GM06990 (cell line): Measurements from ENCODE around the gene TEX33.

DNA sequence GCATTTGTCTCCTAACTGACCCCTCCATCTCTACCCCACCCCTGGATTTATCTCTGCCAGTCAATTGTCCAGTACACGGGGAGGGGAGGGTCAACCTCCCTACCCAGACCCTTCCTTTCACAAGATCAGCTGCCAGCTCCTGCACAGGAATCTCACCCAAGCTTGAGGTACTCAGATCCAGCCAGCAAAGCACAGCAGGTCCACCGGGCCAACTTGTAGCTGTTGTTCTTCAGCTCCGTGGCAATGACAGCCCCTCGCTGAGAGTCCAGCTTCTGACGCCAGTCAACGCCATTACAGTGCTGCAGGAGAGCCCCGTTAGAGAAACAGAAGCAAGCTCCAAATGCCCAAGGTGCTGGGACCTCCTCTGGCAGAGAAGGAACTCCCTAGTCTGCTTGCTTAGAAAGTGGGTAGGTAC is 5.5 kb upstream of the FOXRED2 start:
- RRBS: no CpG with 5 or more reads among the region's 7 CpGs

GRCh38 chr22:36569862-36570372 is 41.0 kb upstream of the EIF3D start:
- RRBS: no CpG with 5 or more reads among the region's 14 CpGs

DNA sequence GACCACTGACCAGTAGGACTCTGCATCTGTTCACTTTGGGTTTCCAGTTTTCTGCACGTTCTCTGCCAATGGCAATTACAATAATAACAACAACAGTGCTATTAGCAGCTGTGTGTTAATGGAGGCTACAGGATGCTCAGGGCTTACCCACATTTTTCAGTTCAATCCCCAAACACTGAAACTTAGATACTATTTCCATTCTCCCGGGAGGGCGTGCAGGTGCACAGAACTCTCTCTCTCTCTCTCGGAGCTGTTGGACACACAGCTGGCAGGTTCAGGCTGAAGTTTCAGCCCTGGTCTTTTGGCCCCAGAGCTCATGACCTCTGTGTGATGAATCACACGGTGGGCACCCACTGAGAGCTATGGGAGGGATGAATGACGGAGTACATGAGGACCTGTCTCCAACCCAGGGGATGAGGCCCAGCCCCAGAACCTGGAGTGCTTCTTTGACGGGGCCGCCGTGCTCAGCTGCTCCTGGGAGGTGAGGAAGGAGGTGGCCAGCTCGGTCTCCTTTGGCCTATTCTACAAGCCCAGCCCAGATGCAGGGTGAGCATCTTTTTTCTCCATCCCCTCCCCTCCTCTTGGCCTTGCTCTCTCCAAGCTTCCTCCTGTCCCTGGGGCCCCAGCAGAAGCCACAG is 16.7 kb downstream of the CSF2RB start:
- RRBS: no CpG with 5 or more reads among the region's 10 CpGs

GRCh38 chr22:37007560-37008036 is at the start of gene TEX33:
Gene TEX33, minus strand, starts transcription at chr22:37007851.
- RRBS: no CpG with 5 or more reads among the region's 3 CpGs

GRCh38 chr22:37162336-37162841 is 12.7 kb upstream of the IL2RB start:
- RRBS: no CpG with 5 or more reads among the region's 6 CpGs

DNA sequence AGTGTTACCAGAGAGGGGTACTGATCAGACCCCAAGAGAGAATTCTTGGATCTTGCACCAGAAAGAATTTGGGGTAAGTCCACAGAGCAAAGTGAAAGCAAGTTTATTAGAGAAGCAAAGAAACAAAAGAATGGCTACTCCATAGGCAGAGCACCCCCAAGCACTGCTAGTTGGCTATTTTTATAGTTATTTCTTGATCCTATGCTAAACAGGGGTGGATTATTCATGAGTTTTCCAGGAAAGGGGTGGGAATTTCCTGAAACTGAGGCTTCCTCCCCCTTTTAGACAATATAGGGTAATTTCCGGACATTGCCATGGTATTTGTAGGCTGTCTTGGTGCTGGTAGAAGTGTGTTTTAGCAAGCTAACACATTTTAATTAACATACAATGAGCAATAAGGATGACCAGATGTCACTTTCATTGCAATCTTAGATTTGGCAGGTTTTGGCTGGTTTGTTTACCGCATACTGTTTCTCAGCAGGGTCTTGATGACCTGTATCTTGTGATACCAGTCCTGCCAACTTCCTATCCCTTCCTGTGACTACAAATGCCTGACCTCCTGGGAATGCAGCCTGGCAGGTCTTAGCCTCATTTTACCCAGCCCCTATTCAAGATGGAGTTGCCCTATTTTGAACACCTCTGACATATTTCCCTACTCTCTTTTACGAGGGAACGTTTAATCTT is 931 bp upstream of the C1QTNF6 start:
- RRBS: no CpG with 5 or more reads among the region's 4 CpGs

DNA sequence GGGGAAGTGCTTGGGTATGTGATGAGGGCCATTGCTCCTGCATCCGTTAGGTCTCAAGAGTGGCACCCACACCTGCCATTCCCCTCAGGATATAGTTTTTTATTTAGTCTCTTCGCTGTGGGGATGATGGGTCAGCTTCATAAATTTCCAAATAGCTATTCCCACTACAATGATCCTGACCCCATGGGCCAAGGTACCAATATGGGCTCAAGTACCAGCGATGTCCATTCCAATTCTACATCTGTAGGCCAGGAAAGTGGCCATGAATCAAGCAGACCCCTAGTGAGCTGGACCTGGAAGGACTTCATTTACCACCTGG is 7.5 kb downstream of the CYTH4 start:
- RRBS: no CpG with 5 or more reads among the region's 3 CpGs

DNA sequence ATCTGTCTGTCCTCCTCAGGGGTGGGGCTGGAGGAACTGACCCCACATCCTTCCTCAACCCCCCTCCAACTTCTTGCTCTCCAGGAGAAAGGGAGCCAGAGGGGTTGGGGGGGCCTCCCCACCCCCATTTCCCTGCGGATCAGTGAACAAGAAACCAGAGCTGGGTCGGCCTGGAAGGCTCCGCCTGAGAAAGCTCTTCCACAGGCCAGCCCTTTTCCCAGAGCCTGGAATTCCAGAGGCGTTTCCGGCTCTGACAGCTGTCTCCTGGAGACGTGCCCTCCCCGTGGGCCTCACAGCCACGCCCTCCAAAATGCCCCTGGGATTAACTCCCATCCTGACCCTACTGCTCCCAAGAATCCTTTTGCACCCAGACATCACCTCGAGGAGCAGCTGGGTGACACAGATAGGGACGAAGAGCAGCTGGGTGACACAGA is 7.8 kb upstream of the CDC42EP1 start:
- RRBS: no CpG with 5 or more reads among the region's 10 CpGs

DNA sequence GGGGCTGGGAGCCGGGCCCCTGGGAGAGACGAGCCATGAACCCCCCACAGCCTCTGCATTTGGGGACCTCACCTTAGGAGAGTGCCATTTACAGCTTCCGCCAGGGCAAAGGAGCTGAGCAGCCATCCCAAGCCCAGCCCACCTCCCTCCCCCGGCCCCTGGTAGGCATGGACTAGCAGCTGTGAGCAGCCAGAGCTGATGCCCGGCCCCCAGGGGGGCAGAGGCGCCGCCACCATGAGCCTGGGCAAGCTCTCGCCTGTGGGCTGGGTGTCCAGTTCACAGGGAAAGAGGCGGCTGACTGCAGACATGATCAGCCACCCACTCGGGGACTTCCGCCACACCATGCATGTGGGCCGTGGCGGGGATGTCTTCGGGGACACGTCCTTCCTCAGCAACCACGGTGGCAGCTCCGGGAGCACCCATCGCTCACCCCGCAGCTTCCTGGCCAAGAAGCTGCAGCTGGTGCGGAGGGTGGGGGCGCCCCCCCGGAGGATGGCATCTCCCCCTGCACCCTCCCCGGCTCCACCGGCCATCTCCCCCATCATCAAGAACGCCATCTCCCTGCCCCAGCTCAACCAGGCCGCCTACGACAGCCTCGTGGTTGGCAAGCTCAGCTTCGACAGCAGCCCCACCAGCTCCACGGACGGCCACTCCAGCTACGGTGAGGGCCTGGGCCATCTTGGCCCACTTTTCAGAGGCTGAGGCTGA is 6.0 kb downstream of the CDC42EP1 start:
- RRBS: 8% methylated on average over 8 of the region's 32 CpGs

- RRBS: no CpG with 5 or more reads among the region's 10 CpGs
Measured at GRCh38 chr22:37570076-37570906, 9.6 kb downstream of the LGALS2 start.

DNA sequence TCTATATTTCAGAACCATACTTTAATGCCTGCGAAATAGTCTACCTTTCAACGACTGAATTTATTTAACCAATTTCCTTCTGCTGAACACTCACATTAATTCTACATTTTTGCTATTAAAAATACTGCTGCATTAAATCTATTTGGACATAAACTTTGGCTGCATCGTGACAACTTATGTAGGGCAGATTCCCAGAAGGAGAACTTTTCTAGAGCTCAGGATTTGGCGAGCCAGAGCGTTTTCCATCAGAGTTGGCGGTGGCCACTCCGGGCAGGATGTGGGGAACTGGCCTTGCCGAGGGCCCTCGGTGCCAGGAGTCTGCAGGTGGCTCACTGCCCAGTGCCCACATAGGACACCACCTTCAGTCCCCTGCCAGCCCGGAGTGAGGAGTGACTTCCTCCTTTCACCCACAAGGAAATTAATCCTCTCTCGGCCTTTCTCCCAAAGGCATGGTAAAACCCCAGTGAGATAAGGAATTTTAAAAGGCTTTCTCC is 1.5 kb upstream of the LGALS2 start:
- RRBS: 27% methylated on average over 3 of the region's 11 CpGs

- RRBS: no CpG with 5 or more reads among the region's 10 CpGs
Measured at GRCh38 chr22:37607516-37607831, 1.2 kb upstream of the GGA1 start.

- RRBS: no CpG with 5 or more reads among the region's 23 CpGs
Measured at GRCh38 chr22:37610557-37611768, 2.3 kb downstream of the GGA1 start.

DNA sequence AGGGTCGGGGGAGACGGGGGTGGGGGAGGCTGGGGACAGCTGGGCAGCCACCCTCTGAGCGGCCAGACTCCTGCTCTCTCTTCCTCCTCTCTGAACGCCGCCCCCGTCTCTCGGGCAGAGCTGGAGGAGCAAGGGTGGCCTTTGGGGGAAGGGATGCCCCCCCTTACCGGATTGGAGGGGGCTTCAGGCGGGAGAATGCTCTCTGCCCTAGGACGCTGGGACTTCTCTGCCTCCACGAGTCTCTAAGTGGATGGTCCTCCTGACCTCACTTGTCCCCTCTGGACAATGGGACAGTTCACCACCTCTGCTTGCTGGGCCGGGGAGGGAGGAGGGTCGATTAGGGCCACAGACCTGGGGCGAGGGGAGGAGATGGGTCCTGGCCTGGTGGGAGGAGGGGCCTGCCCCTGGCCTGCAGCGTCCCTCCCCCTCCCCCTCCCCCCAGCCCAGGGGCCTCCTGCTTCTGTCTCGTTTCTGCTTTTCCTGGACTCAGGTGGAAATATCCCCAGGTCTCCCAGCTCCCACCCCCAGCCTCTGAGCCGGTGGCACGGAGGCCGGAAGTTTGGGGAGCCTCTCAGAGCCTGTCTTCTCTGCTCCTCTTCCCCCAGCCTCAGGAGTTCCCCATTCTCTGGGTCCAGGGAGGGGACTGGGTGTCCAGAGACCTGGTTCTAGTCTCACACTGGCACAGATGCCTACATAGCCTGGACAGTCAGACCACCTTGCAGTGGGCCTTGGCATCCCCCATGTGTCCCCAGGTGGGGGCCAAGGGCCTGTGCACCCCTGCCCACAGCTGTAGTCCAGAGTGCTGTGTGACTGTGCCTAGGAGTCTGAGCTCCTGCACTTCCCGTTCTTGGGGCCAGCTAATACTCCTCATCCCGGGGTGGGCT is 679 bp downstream of the SH3BP1 start:
- RRBS: 18% methylated on average over 2 of the region's 21 CpGs

DNA sequence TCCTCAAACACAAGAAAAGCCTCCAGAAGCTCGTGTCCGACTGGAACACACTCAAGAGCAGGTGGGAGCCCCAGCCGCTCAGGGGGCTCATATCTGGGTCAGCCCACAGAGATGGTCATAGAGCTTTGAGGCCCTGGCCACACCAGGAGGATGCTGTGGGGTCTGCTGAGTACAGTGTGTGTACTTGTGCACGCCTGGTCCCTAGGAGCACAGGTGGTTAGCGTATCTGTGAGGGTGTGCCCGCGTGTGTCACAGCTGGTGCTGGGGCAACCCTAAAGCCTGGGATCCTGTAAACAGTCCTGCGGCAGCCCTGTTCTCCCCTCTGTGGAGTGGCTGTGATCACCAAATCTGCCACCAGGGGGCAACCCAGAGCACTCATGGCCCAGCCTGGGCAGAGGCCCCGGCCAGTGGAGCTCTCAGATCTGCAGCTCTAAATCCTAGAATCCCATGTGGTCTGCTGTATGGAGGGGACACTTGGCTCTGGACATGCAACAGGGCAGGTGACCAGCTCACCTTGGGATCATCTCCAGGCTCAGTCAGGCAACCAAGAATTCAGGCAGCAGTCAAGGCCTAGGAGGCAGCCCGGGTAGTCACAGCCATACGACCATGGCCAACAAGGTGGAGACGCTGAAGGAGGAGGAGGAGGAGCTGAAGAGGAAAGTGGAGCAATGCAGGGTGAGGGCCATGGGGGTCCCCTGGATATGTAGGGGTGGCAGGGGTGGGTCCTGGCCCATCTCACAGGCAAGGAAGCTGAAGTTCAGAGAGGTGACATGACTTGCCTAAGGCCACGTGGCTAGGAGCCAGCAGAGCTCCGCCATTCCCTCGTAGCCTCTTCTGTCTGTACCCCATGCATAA is 3.9 kb downstream of the SH3BP1 start:
- RRBS: no CpG with 5 or more reads among the region's 15 CpGs

DNA sequence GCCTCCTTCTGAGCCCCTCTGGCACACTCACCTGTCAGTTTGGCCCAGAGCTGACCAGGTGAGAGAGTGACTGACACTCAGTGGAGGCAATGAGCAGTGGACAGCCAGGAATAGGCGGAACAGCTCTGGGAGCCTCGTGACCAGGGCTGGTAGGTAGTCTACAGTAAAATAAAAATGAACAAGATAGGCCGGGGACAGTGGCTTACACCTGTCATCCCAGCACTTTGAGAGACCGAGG is 4.0 kb upstream of the PDXP start:
- RRBS: no CpG with 5 or more reads among the region's 4 CpGs

GRCh38 chr22:37675744-37676509 is 491 bp downstream of the LGALS1 start:
- RRBS: no CpG with 5 or more reads among the region's 13 CpGs

- RRBS: no CpG with 5 or more reads among the region's 3 CpGs
Measured at GRCh38 chr22:37809075-37809509, 1.4 kb downstream of the GCAT start.

- RRBS: no CpG with 5 or more reads among the region's 9 CpGs
Measured at GRCh38 chr22:37869936-37870436, 20.8 kb downstream of the EIF3L start.

- RRBS: no CpG with 5 or more reads among the region's 5 CpGs
Measured at GRCh38 chr22:37874223-37874613, 25.0 kb downstream of the EIF3L start.